NT2/D1 (cell line): ENCODE measurements around the genes MYO1F, OR7G1, SHFL and S1PR2.

- RRBS, 2 experiments, result no CpG with 5 or more reads among the region's 15 CpGs
Observed at GRCh38 chr19:8488468-8488830, 14.0 kb downstream of the PRAM1 start.

GRCh38 chr19:8511723-8512561 is 2.0 kb downstream of the ZNF414 start:
- RRBS, 2 experiments, result 92 to 93% methylated on average over 7 of the region's 48 CpGs

GRCh38 chr19:8577123-8577838 is at the start of gene MYO1F:
Gene MYO1F, minus strand, starts transcription at chr19:8577442.
- RRBS, 2 experiments, result no CpG with 5 or more reads among the region's 12 CpGs

DNA sequence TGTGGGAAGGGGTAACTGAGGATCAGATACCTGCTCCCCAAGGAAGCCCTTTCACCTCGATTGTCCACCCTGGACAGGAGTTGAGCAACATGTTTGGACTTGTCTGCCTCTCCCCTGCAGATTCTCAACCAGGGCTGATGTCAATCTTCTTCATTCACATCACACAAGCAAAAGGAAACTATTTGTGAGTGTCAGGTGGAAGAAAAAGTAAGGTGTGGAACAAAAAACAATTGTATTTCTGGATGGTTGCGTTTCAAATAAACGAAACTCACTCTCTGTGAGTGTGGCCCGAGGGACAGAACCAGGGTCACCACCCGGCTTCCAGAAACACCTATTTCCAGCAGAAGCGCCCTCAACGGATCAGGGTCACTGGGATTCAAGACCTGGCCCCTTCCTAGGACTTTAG is 47.1 kb upstream of the OR1M1 start:
- RRBS, 2 experiments, result no CpG with 5 or more reads among the region's 7 CpGs

GRCh38 chr19:9115692-9116049 is at the start of gene OR7G1:
Gene OR7G1, minus strand, starts transcription at chr19:9115763.
- RRBS, 2 experiments, result no CpG with 5 or more reads among the region's 2 CpGs

DNA sequence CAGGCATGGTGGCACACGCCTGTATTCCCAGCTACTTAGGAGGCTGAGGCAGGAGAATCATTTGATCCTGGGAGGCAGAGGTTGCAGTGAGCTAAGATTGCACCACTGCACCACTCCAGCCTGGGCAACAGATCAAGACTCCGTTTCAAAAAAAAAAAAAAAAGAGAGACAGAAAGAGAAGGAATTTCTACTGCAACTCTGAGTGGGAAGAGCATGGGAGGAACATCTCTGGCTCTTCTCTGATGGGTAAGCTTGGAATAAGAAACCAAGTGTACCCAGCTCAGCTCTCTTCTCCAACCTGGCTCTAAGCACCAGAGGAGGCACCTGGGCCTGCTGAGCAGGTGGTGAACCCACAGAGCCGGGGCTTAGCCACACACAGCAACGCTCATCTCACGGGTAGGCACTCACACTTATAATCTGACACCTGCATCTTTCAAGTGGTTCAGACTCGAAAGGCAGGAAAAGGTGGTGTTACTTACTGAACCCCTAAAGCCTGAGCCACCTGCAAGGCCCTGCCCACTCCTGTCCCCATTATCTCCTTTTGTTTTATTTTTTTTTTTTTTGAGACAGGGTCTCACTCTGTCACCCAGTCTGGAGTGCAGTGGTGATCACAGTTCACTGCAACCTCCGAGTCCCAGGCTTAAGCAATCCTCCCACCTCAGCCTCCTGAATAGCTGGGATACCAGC is 10.1 kb downstream of the FBXL12 start:
- RRBS, 2 experiments, result no CpG with 5 or more reads among the region's 7 CpGs

- RRBS, 2 experiments, result no CpG with 5 or more reads among the region's 4 CpGs
Observed at GRCh38 chr19:9816452-9817022, 2.3 kb downstream of the FBXL12 start.

GRCh38 chr19:9935457-9936154 is 709 bp downstream of the OLFM2 start:
- RRBS, 2 experiments, result no CpG with 5 or more reads among the region's 30 CpGs

- RRBS, 2 experiments, result 1% methylated on average over 9 of the region's 71 CpGs
Observed at GRCh38 chr19:10085901-10086532, at the start of gene SHFL. Gene SHFL, plus strand, starts transcription at chr19:10086317.

DNA sequence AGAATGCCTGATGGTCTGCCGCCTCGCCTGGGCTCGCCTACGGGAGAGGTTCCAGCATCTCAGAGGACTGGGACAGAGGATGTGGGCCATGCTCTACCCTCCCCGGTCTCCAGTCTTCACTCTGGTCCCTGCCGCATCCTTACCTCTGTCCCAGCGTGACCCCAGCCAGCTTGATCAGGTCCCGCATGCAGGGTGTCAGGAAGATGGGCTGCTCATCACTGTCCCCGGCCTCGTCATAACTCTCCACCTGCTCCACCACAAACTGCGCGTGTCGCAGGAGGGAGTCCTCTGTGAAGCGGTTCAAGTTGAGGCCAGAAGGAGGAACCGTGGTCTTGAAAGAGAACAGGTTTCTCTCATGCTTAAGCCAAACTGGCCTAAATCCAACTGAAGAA is 34.7 kb upstream of the EIF3G start:
- RRBS, 2 experiments, result no CpG with 5 or more reads among the region's 15 CpGs

- RRBS, 2 experiments, result 92 to 95% methylated on average over 5 to 7 of the region's 30 CpGs
Observed at GRCh38 chr19:10226917-10227991, 3.9 kb downstream of the S1PR2 start.

DNA sequence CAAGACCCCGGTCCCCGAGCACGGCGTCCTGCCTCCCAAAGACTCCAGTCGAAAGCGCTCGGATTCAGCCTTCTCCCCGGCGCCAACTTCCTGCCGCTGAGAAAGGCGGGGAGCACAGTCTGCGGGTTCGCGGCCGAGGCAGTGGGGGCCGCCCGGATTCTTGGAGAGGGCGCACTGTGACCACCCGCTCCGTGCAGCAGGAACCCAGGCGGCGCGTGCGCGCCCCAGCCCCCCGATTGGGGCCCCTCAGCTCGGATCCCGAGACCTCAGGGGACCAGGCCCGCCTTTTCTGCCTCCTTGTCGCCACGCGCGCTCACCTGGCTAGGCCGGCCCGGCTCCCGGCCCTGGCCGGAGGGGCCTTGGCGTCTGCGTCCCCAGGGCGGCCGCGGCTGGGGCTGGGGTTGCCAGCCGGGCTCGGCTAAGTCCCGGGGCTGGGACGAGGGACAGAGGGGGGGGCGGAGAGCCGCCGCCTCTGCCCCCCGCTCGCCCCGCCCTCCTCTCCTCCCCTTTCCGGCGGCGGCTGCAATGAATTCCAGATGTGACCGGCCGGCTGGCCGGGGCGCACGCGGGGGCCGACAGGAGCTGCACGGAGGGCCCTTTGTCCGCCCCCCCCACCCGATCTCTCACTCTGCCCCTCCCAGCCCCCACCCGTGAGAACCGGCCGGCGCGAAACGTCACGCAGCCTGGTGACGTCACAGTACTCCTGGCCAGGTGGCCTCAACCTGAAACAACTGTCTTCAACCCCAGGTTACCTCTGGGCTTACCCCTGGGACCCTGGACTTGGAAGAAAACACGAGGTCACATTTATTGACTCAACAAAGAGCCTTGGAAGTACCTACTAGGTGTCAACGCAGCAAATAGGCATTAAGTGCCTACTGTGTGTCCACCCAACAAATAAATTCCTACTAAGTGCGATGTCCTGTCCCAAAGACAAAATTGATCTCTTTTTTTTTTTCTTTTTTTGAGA is at the start of gene S1PR2:
S1PR2 (minus strand) TSS at position 445 of the 967 bp plus-strand sequence.
- RRBS, 2 experiments, result under 1 to 1% methylated on average over 31 of the region's 76 CpGs

DNA sequence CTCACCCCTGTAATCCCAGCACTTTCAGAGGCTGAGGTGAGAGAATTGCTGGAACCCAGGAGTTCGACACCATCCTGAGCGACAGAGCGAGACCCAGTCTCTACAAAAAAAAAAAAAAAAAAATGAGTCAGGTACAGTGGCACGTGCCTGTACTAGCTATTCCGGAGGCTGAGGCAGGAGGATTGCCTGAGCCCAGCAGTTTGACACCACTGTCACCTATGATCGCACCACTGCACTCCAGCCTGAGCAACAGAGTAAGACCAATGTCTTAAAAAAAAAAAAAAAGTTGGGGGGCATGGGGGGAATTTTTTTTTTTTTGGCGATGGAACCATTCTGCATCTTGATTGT is 8.0 kb upstream of the S1PR2 start:
- RRBS, 2 experiments, result no CpG with 5 or more reads among the region's 7 CpGs

DNA sequence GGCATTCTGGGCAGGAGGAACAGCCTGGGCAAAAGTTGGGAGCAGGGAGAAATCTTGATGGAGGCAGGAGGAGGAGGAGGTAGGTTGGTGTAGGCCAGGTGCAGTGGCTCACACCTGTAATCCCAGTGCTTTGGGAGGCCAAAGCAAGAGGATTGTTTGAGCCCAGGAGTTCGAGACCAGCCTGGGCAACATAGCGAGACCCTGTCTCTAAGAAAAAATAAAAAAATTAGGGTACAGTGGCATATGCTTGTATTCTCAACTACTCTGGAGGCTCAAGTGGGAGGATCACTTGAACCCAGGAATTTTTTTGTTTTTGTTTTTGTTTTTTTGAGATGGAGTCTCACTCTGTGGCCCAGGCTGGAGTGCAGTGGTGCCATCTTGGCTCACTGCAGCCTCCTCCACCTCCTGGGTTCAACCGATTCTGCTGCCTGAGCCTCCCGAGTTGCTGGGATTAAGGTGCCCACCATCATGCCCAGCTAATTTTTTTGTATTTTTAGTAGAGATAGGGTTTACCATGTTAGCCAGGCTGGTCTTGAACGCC is 7.5 kb upstream of the ICAM4 start:
- RRBS, 2 experiments, result no CpG with 5 or more reads among the region's 5 CpGs

DNA sequence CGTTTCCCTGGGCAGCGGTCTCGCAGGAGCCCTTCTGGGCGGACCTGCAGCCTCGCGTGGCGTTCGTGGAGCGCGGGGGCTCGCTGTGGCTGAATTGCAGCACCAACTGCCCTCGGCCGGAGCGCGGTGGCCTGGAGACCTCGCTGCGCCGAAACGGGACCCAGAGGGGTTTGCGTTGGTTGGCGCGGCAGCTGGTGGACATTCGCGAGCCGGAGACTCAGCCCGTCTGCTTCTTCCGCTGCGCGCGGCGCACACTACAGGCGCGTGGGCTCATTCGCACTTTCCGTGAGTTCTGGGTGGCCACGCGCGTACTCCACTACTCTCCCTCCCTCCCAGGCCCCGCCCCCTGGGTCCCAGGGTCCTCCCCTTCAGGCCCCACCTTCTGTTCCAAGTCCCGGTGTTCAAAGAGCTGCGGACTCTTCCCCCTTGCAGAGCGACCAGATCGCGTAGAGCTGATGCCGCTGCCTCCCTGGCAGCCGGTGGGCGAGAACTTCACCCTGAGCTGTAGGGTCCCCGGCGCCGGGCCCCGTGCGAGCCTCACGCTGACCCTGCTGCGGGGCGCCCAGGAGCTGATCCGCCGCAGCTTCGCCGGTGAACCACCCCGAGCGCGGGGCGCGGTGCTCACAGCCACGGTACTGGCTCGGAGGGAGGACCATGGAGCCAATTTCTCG is 1.4 kb downstream of the ICAM5 start:
- RRBS, 2 experiments, result 2 to 4% methylated on average over 27 of the region's 67 CpGs

GRCh38 chr19:10334397-10335278 is 1.3 kb upstream of the RAVER1 start:
- RRBS, 2 experiments, result 2 to 14% methylated on average over 6 of the region's 59 CpGs

DNA sequence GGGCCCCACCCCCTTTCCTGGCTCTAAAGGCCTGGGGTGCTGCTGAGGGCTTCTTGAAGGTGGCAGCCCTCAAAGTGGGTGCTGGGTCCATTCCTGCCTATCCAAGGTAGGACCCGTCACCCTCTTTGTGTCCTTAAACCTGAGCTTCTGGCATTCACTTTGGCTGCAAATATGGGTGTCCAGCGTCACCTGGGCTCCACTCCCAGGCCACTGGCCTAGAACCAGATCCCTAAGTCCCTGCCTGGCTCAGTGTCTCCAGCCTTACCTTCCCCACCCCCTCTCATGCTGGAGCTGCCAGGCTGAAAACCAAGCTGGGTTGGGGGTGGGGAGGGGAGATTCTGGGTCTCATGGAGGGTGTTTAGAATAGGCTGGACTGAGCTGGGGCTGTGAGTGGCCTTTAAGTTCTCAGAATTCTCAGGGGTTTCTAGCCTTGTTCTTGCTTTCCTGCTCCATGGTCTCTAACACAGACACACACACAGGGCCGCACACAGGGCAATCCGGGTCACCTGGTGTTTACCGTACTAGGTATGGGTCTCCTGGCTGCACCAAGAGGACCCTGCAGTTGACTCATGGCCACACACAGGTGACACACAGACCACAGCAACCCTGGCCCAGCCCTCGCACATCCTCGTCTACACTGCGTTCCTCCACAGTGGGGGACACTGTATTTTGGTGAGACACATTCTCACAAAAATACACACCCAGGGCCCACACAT is 12.5 kb downstream of the PDE4A start:
- RRBS, 2 experiments, result no CpG with 5 or more reads among the region's 8 CpGs

DNA sequence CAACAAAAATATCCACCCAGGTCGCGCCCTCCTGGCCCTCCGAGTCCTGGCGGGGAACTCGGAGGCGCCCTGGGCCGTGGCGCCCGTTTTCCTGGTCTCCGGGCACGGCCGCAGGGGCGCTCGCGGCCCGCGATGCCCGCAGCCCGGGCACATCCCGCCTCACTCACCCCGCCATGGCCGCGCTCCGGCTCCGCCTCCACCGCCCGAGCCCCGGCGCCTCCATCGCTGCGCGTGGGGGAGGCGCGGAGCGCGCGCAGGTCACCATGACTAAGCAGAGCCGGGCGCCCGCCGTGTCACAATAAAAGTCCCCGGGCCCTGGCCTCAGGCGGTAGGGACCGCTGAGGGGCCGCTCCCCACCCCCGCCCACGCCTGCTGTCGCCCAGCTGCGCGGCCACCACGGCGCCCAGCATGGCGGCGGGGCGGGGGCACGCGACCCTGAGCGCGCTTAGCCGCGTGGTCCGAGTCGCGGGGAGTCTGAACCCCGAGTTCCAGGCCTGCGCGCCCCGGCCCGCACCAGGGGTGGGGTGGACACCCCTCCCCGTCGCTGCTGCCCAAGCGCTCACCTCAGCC is 541 bp downstream of the KEAP1 start:
- RRBS, 2 experiments, result under 1% methylated on average over 26 to 32 of the region's 72 CpGs

- RRBS, 2 experiments, result no CpG with 5 or more reads among the region's 10 CpGs
Observed at GRCh38 chr19:10548283-10548918, 4.7 kb downstream of the ATG4D start.

GRCh38 chr19:10554885-10555758 is 10.7 kb downstream of the KRI1 start:
- RRBS, 2 experiments, result no CpG with 5 or more reads among the region's 30 CpGs